Left colon (tissue), 1 donor: ENCODE results near the genes CNNM4 and SEMA4C.

GRCh38 chr2:96760345-96761343, at the start of gene CNNM4:
CNNM4 (plus strand) TSS chr2:96760902.
- PRO-cap, result bidirectional peak, plus-strand start at chr2:96760902, minus-strand start at chr2:96760630

- PRO-cap, result bidirectional peak, plus-strand start at chr2:96816270, minus-strand start at chr2:96816042
These were observed 323 bp upstream of the CNNM3 start for GRCh38 chr2:96815694-96816196.

DNA sequence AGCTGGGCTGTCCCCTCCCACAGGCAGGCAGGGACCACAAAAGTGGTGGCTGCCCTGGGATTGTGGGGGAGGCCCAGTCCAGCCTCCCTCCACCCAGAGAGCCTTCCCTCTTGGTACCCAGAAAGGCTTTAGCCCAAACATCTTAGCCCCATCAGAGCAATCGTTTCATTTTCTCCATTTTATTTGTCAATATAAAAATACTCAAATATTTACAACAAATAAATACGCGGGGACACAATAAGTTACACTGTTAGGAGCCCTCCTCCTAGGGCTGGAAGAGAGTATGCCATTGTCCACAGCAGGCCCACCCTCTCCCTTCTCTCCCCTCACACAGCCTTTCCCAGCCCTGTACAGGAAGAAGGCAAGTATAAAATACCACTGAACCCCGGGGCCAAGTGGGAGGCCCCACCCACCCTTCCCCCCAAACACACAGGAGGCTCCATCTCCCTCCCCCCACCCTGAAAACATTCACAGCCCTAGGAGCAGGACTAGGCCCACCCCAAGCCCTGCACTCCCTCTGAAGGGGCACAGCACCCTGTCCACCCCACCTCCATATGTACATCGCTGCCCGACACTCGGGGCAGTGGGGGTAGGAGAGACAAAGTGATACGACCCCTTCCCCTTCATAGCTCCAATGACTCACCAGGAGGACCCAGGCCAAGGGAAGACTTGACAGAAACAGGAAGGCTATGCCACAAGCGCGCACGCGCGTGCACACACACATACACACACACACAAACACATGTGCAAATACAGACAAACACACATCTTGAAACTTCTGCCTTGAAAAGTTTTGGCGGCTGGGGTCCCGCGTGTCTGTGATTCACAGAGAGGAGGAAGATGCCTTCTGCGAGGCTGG, 2.0 kb upstream of the ANKRD39 start:
- PRO-cap, result no peak

DNA sequence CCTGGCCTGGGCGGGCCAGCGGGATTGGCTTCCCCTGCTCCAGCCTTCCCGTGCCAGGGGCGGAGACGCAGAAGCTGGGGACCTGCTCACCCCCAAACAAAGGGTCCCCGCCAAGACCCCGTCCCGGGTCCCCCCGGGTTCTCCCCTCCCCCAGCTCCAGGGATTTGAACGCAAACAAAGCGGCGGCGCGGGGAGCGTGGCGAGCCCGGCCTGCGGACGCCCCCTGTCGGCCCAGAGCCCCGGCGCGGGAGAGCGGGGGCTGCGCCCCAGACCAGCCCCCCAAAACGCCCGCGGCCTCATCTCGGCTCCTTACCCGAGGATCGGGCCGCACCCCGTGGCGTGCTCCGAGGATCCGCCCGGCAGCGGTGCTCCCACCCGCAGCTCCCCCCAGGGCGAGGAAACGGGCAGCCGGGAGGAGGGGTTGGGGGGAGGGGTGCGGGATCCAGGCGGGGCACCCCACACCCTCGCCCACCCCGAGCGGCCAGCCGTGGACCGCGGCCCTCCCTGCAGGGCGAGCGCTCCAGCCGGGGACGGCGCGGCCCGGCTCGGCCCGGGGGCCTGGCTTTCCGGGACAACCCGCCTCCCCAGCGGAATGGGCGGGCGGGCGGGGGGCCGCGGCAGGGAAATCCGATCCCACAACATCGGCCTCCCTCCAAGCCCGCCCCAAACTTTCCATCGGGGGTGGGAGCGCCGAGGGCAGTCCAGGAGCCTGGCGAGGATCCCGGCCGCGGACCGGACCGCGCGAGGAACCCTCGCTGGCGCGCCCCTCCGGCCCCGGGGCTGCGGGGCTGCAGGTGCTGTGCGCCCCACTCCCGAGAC, 797 bp downstream of the SEMA4C start:
- PRO-cap, result bidirectional peak, plus-strand start at position 484 of the sequence, minus-strand start at position 532 of the sequence; bidirectional peak, plus-strand start at position 704 of the sequence, minus-strand start at position 629 of the sequence

GRCh38 chr2:96869693-96870614, at the start of gene SEMA4C:
SEMA4C (minus strand) TSS chr2:96870080.
- PRO-cap, result bidirectional peak, plus-strand start at chr2:96870134, minus-strand start at chr2:96870096

DNA sequence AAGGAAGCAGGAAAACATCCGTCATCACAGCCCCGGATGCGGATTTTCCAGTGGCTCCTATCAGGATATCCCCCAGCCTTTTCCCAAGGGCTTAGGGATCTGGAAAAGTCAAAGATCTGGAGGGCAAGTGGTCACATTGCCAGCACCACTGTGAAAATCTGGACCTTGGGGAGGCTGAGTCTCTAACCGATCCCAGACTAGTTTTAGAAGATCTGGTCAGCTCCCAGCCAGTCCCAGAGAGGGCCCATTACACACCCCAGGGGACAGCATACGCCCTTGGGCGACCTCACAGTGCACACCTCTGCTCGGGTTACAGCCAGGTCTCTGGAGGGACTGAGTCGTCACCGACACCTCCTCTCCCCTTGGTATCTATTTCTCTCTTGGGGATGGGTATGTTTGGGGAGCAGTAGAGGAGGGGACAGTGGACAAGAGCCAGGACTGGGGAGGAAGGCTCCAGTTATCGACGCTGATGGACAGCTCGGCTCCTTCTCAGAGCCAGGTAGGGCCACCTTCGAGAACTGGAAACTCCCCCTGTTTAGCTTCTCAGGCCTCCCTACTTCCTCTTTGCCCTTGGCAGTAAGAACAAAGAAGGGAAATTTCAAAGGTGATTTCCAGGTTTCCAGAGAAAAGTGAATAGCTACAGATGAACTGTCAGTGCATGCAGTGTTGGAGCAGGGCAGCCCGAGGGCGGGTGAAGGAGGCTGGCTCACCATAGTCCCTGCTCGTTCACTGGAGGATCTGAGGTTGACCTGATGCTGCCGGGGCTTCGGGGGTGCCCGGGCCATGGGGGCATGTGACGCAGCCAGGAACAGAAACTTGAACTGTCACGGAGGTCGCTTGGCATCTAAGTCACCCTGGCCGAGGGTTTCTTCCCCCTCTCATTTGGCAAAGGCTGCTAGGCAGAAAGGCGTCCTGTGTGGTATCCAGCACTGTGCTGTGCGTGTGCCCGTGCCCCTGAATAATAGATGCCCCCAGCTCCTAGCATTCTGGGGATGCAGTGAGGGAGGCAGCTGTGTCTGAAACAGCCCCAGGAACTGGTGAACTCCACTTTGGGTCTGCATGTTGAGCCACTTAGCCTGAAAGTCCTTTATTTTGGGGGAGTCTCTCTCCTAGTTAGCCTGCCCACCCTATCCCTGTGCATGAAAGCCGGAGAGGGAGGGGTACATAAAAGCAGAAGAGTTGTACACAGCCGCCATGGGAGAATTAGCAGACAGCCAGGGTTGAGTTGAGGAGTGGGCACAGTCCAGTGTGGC, 4.5 kb upstream of the SEMA4C start:
- PRO-cap, result no peak

GRCh38 chr2:96891486-96892097, 21.7 kb upstream of the SEMA4C start:
- PRO-cap, result no peak

- PRO-cap, result no peak
These were observed 34.3 kb downstream of the FAM178B start for GRCh38 chr2:96952051-96952586.

DNA sequence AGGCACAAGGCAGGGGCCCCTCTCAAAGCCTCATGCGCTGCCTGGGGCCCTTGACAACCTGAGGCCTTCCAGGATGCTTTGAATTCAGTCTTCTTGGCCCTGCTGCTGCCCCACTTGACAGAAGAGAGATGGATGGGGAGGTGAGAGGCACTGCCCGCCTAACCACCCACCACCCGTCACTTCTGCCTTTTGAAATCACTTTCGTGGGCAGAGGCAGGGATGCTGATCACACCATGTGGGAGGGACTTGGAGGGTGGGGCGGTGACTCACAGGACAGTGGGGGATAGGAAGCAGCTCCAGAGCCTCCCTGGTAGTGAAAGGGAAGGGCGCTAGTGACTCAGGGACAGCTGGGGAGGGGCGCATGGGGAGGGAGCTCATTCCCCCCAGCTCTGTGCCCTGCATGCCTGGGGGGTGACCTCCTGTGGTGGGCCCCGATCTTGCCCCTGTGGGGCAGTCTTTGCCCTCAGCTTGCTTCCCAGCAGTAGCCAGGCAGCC, 26.7 kb upstream of the COX5B start:
- PRO-cap, result no peak

- PRO-cap, result unidirectional peak, minus-strand start at chr2:97652141
These were observed 6.0 kb downstream of the COX5B start for GRCh38 chr2:97651939-97652235.

GRCh38 chr2:97662336-97663406, 1.2 kb downstream of the ACTR1B start:
- PRO-cap, result bidirectional peak, plus-strand start at chr2:97662832, minus-strand start at chr2:97662882

GRCh38 chr2:97854386-97855316, 141.1 kb downstream of the TMEM131 start:
- PRO-cap, result no peak

GRCh38 chr2:98280341-98280747, 65.9 kb upstream of the CNGA3 start:
- PRO-cap, result unidirectional peak, plus-strand start at chr2:98280553

DNA sequence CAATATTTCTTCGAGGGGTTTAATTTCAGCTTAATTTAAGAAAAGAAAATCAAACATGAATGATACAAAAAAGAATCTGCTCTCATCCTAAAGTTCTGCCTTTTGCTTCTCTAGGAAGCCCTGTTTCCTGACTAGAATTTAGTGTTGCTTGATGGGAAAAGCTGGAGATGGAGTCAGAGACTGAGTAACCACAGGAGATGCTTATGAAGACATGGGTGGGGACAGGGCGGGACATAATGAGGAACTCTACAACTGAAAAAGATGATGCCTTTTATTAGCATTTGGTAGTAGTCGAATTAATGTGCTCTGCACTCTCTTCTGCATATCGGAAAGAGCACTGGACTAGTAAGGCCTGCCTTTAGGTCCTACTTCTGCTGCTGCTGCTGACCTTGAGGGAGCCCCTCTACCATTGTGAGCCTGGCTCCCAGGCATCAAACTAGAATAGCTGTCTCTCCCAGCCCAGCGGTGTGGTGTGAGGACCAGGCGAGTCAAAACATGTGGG, 61.4 kb downstream of the INPP4A start:
- PRO-cap, result no peak

DNA sequence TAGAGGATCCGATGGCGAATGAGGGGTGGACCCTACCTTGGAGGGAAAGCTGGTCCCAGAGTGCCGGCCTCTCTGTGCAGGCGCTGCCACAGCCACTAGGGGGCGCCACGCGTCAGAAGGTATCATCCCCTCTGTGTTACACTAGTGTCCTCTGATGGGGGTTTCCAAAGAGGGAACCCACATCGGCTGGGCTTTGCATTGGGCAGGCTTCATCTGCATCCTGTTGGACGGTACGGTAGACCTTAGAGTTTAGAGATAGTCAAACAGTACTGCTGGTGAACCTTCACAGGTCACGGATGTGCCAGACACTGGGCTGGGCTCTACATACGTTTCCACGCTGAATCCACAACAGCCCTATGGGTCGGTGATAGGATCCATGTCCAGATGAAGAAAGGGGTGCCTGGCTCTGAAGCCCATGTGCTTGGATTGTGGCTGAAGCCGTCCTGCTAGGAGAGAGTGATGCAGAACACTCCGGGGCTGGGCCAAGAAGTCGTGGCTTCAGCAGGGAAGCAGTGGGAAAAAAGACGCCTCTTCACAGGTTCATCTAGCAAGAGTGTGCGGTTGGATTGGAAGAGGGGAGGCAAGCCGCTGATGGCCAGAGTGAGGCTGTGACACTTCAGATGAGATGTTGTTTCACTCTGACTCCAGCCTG, 38.9 kb downstream of the COA5 start:
- PRO-cap, result no peak

GRCh38 chr2:98612861-98613184, 4.4 kb downstream of the UNC50 start:
- PRO-cap, result no peak

- PRO-cap, result no peak
These were observed 7.2 kb downstream of the UNC50 start for GRCh38 chr2:98615378-98616132.

DNA sequence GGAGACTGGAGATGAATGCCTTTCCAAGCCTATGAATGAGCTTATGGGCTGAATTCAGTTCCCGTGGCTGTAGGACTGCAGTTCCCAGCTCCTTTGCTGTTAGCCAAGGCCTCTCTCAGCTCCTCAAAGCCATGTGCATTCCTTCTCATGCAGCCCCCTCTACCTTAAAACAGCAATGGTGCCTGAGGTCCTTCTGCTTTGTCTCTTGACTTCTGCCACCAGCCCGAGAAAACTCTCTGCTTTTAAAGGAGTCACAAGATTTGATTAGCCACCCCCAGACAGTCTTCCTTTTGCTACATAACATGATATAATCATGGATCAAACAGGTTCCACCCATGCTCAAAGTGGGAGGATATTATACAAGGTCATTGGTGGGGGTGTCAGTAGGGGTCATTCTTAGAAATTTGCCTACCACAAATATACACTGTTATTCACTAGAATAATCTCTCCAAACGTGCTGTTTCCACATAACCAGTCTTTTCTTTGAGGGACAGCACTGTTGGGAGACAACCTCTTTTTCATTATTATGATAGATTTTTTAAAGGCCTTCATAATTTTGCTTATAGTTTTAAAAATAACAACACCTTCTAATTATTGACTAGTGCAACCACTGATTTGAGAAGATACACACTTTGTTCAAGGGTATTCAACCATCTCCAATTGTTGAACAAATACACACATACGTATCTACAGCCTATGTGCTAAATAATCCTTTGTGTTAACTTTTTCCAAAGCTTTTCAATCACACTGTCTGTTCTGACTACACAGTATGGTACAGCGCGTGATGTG, 13.1 kb downstream of the UNC50 start:
- PRO-cap, result no peak

DNA sequence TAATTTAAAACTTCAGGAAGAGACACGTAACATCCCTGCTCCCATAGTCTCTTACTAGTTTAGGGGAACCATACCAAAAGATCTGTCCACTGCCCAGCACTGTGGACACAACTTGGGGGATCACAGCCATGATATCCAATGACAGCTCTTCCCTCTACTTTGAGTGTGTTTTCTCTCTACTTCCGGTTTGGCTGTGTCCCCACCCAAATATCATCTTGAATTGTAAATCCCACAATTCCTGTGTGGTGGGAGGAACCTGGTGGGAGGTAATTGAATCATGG, 1.5 kb upstream of the MGAT4A start:
- PRO-cap, result unidirectional peak, minus-strand start at position 140 of the sequence

DNA sequence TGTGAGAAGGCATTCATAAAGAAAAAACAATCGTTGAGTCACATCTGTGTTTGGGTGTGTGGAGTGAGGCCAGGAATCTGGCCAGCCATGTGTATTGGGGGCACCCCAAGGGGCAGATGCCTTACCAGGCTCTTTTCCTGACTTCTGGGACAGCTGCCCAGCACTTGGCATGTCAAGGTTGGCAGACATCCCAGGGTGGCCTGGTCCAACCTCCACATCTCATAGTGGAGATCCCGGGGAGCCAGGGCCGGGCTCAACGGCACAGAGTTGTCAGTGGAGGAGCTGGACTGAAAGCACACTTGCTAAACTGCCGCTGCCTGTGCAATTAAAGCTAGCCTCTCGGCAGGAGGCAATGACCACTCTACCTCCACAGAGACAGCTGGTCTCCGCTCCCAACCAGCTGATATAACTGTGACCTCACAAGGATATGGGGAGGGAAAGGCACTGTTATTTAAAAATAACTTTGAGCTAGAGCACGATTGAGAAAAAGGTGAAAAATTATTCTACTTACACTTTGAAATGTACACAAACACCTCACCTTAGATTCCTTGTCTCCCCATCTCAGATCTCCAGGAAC, 75.4 kb upstream of the MGAT4A start:
- PRO-cap, result no peak